Endodermal cell (in vitro differentiated cells): ENCODE measurements around a stretch of chr16.

DNA sequence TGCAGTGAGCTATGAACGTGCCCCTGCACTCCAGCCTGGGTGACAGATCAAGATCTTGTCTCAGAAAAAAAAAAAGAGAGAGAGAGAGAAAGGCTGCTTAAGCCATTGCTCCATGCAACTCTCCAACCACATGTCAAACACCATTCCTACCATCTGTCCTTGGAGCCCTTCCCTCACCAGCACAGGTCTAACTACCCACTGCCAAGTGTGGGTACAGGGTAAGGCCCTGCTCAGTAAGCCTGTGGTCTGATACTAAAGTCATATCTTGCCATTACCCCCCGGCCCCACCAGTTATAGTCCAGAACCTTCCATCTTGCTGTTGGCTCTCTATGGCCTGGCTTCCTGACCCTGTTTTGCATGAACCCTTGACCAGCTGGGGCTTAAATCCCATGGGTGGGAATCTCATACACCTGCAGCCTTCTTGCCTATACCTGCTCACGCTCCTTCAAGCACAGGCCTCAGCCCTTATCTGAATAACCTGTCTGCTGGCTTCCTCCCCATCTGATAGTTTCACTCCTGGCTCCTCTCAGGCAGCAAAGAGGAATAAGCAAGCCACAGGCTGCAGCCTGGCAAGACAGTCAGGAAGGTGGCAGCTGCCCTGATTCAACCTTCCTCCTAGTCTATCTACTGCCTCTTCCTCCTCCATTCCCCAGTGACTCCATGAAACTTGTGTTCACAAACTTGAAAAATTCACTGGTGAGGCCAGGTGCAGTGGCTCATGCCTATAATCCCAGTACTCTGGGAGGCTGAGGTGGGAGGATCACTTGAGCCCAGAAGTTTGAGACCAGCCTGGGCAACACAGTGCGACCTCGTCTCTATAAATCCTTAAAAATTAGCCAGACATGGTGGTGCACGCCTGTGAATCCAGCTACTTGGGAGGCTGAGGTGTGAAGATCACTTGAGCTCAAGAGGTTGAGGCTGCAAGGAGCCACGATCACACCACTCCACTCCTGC, 64.0 kb downstream of the ZFHX3 start:
- PRO-cap = no peak

DNA sequence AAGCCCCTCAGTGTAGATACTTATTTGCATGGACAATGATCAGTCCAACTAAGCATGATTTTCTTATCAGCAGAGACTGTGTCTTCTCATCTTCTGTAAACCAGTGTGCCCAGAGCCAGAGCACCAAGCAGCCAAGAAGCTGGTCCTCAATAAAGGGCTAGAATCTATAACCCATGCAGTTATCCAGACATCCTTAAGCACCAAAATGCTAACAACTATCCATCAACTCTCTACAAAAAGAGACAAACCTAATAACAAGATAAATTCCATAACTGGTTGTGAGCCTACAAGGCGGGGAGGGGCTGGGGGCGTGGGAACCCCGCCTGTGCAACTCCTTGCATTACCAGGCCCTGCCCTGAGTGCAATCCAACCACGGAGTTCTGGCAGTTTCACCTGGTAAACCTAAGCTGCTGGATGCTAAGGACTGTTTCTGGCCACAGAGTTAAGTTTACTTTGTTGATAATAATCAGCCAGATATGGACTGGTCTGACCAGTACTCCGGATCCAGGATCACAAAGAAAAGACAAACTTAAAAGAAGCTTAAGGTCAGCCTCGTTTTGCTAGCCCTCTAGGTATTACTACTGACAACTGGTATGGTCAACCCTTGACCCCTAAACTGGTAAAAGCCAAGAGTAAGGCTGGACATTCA, 51.5 kb downstream of the ZFHX3 start:
- PRO-cap = no peak

- PRO-cap = no peak
Measured at GRCh38 chr16:73171939-73172973, 124.3 kb upstream of the ZFHX3 start.

GRCh38 chr16:73690464-73690833, 606.2 kb upstream of the PSMD7 start:
- PRO-cap = no peak

GRCh38 chr16:74303829-74304779, 7.5 kb downstream of the PSMD7 start:
- PRO-cap = no peak

- PRO-cap = no peak
Measured at GRCh38 chr16:74479972-74480638, 58.8 kb upstream of the CLEC18B start.

DNA sequence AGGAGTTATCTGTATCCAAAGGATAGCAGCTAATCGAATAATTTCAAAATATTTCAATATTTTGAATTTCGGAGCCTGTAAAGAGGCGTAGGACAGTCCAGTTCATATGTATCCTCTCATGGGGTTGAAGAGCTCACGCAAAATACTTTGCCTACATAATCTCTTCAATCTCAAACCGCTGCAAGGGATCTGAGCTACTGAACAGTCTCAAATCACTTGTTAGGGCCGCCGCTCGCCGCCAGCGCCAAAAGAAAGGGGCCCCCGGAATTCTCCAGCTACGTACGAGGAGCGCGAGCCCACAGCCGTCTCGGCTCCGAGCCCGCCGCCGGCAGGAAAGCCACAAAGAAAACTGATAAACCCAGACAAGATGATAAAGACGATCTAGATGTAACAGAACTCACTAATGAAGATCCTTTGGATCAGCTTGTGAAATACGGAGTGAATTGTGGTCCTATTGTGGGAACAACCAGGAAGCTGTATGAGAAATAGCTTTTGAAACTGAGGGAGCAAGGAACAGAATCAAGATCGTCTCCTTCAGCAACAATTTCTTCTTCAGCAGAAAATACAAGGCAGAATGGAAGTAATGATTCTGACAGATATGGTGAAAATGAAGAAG, 712 bp upstream of the RFWD3 start:
- PRO-cap = bidirectional peak, plus-strand start at position 274 of the sequence, minus-strand start at position 309 of the sequence

GRCh38 chr16:74962343-74963025, 22.4 kb downstream of the WDR59 start:
- PRO-cap = no peak

DNA sequence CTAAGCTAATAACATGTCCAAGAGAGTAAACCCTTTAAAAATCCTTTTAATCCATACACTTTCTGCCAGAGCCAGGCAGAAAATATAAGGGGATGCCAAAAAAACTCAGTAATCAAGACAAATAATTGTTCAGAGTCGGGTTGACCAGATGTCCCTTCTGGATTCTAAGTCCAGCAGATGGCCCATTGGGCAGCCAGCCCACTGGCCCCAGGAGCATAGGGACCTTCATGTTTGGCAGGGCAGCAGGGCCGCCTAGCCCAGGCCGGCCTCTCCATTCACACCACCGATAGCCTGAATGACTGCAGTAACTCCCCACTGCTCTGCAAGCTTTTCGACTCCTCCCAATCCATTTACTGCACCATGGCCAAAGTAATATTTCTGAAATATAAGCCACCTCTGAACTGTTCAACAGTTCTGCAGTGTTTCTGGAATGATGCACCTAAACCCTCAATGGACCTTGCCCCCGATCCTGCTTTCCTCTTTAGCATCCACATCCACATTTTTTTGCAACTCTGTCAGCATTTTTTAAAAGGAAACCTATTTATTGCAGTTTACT, 46.5 kb downstream of the LDHD start:
- PRO-cap = no peak

DNA sequence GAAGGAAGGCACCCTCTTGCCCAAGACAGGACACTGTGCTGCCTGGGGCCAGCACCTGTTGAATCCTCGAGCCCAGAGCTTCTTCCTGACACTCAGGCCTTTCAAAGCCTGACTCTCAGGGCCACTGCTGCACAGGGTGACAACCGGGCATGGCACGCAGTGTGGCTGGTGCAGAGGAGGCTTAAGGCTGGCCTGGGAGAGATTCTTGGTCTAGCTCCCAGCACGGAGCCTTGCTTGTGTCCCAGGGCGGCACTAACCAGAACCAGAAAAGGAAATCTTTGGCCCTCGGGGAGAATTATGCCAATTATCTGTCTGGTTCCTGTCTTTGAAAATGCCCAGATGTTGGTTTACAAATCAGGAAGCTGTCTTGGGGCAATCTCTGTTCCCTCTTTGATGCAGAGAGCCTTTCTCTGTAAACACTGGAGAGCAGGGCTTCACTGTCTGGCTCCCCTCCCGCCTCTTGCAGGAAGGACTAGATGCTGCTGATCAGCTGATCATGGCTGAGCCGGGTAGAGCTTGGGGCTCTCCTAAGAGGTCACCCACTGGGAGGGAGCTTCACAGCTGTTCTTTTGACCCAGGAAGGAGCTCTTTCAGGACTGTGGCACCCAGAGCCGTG, 11.0 kb downstream of the LDHD start:
- PRO-cap = no peak

DNA sequence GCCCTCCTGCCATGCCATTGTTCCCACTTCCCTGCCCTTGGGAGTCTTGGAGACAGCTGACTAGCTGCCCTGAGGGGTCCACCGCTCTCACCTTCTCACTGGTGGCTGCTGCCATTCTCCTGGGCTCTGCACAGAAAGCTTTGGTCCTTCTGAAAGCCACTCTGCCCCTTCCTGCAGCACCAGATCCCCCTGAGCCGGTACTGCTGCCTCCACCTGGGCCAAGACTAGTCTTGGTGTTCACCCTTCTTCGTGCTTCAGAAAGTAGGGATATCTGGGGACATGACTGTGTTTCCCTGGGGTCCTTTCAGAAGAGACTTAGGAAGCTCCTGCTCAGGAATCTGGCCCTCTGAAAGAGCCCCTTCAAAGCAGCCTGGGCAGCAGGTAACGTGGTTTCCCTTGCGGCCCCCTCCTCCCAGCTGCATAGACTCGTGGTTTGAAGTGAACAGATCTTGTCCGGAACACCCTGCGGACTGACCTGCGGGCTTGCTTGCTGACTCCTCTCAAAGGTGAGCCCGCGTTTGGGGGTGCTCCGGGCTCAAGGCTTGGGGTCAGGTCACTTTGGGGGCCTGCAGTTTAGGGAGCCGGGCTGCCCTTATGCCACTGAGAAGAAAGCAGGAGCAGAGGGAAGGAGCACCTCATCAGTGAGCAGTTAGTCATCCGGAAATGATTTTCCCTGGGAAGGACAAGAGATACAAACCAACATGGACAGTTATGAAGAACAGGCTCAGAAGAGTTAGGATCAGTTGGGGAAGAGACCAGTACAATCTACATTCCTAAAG, 10.3 kb downstream of the LDHD start:
- PRO-cap = no peak

GRCh38 chr16:75111942-75112262, 4.7 kb downstream of the LDHD start:
- PRO-cap = no peak

DNA sequence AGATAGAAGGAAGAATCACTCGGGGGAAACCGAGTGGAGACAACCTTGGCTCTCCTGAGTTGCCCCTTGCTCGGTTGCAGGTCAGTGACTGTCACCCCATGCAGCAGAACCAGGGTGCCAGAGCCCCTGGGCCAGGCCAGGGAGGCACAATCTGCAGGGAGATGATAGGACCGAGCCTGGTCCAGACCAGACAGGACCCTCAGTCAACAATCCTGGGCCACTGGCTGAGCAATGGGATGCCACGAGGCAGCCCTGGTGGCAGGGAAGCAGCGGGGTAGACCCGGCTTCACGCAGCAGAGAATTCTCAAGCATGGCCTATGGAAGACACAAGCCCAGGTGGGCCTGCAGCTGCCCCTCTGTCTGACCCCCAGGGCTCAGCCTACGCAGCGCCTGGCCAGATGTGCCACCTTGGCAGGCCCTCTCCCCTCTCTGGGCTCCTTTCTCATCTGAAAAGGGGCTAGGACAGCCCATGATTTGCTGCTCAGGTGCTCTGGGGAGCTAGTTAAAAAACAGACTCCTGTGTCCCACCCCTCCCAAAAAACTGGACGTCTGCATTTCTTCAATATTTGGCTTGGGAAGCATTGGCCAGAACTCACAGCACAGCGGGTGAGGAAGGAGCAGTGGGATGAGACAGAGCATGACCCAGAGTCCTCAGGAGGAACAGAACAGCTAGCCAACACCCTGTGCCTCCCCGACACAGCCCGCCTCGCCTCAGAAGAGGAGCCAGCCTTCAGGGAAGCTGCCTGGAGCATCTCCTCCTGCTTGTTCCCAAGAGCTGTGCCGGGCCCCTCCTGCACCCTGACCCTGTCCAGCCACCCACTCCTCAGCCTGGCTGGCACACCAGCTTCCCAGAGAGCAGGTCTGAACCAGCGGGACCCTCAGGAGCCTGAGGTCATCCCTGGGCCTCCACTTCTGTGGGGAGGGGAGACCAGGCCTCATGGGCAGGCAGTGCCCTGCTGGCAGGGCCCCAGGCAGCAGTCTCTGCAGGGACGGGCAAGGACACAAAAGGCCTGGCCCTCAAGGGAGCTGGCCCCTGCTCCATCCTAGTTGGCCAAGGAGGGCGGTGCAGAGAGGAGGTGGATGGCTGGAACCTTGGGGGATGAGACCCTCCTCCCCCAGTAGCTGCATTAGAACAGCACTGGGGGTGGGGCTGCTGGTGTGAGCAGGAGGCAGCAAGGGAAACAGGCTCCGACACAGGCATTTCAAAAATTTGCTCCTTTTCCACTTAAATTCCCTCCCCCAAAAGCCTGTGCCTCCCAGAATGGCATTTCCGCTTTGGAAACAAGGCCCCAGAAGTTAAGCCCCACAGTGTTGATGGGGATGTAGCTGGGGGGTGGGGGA, 1.5 kb upstream of the BCAR1 start:
- PRO-cap = no peak

GRCh38 chr16:75254274-75254932, 3.0 kb upstream of the BCAR1 start:
- PRO-cap = unidirectional peak, minus-strand start at chr16:75254686

DNA sequence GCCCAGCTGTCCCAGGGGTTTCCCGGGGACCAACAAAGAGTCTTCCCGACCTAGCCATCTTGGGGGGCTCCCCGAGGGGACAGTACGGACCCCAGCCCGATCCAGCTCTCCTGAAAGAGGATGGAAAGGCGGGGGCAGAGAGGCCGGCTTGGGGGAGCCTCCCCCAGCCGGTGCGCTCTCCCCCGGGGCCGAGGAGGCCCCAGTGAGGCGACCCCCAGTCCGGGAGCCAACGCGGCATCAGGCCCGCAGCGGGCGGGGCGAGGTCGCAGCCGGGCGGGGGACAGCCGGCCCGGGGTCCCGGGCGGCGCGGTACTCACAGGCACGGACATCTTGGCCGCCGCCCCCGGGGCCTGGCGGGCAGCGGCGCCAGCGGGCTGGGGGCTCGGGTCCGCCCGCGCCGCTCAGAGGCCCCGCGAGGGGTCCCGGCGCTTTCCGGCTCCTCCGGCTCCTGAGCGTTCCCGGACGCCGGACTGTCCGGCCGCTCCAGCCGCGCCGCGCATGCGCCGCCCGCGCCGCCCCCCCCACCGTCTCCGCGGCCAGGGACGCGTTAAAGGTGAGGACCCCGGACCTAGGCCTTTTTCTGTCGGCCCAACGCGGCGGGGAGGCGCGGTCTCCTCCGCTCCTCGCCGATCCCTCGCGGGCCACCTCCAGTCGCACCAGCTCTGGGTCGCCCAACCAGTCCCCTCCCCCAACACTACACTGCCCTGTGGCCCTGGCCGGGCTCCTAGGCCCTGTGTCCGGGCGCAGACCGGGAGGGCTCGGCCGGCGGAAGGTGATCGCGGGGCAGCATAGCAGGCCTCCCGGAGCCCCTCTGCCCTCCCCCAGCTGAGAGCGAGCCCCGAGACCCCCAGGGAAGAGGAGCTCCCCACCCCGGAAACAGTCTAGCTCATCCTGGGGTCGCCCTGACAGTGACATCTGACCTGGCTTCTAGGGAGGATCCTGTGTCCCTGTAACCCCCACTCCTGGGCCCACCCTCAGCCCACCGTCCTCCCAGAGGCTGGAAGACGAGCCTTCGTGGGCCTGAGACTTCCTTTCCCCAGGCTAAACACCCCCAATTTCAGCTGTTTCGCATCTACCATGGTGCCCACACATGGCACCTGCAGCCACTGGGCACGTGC, 14.4 kb upstream of the BCAR1 start:
- PRO-cap = bidirectional peak, plus-strand start at position 678 of the sequence, minus-strand start at position 472 of the sequence

DNA sequence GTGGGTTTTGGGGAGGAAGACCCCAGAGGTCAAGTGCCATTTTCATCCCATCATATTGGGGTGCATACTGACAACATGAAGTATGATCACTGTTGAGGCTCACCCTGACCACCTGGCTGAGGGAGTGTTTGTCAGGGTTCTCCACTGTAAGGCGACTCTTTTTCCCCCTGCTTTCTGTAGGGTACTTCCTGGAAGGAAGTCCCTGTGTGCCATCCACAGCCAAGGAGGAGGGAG, 18.2 kb upstream of the BCAR1 start:
- PRO-cap = no peak

GRCh38 chr16:75293409-75294124, 42.1 kb upstream of the BCAR1 start:
- PRO-cap = no peak

- PRO-cap = no peak
Measured at GRCh38 chr16:75445274-75445607, 11.9 kb upstream of the CFDP1 start.

DNA sequence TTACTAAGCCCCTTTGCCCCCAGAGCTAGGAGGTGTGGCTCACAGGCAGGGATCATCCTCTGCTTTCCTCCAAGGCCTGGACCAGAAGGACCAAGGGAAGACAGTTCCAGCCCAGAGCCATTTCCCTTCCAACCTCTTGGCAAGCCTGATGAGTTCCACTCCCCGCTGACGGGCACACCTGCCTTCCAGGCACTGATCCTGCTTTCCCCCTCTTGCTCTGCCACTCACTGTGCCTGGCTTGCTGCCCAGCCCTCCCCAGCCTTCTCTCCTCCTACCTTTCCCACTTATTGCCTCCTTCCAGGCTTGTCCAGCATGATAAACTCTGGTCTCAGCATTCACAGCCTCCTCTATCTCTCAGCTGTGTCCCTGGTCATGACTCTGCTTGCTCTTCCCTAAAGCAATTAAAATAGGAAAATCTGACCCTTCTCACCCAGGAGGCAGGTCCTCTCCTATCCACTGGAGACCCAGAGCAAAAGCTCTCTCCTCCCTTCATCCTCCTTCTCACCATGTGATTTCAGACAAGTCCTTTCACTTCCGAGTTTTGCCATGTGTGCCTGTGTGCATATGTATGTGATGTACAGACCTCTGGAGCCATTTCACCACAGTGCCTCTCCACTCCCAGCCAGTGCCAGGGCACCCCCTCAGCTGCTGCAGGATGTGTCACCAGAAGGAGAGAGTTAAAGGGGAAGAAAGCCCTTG, 13.3 kb upstream of the TMEM170A start:
- PRO-cap = no peak

DNA sequence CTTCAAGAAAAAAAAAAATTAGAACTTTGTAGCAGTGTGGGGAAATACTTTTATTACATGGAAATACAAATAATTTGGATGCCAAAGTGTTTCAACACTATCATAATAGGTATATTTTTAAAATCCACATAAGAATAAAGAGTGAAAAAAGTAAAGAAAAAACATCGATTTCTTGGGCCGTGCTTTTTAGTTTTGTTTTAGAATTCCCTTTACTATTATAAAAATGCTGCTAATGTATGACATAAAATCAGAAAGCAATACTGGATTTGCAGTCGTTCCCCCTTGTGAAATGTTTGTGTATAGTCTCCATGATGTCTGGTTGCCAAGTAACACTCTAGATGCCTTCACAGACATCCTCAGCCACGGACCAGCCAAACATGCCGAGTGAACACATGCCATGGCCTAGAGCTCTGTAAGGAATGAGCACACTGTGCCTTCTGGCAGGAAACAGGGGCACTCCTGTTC, 6.5 kb upstream of the CHST6 start:
- PRO-cap = no peak